LHCN-M2 (cell line): ENCODE measurements around the genes ARID5B, EGR2 and REEP3.

DNA sequence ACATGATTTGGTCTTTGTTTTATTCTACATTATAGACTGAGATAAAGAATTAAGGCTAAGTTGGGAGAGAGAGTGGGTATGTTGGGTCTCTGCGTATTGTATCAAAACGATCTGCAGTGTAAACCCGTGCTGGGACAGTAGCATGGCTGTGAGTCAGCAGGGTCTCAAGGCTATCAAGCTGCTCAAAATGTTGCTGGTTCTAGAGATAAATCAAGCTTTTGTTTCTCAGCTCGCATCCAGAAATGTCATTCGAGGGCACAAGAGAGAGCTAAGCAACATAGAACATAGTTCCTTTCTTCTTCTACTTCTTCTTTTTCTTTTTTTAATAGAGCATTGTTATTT, 34.4 kb upstream of the RHOBTB1 start:
- RAMPAGE, long total RNA: no peak

DNA sequence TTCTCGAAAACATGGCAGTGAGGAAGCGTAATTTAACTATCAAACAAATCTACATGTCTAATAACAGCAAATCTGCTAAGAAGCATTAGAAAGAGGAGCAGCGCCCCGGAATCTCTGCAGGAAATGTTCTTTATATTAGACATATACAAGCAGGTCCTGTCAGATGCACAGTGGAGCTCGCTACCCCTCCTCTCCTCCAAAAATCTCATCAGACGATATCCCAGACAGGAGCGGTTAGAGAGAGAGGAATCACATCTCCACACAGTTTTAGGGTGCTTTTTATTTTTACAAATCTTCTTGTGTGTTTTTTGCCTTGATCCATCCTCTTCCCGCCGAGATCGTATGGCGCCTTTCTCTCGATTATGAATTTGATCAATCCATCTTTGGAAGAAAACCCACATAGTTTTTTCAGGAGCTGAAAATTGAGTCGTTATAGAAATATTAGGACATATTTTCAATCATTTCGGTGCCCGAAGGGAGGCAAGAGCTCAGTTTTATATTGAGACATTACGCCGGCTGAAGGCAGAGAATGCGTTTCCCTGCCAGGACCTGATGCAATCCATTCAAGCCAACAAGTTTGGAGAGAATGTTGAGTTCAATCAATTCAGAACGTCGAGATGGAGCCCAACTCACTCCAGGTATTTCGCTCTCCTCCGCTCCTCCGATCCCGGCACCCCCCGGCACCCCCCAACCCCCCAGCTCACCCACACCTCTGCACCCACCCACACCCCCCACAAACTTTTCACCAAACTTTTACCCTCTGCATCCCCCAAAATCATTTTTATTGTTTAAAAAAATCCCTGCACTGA, at the start of gene ARID5B:
Gene ARID5B, plus strand, starts transcription at position 607 of the 809 bp plus-strand sequence.
- RAMPAGE, long total RNA: no peak

- RAMPAGE, long total RNA: no peak
These were observed 77.3 kb downstream of the ARID5B start for GRCh38 chr10:61978843-61979192.

- RAMPAGE, long total RNA: no peak
These were observed 98.6 kb downstream of the ARID5B start for GRCh38 chr10:61999889-62000747.

DNA sequence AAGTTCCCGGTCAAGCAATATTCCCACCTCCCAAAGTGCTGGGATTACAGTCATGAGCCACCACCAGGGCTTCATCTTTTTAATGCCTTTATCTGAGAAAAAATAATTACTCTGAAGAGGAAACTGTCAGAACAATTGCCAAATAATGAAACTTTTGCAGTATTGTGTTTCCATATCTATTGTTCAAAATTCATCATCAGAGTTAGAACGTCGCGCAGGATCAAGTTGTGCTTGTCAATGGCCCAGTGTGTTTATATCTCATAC, 143.0 kb downstream of the ARID5B start:
- RAMPAGE, long total RNA: no peak

DNA sequence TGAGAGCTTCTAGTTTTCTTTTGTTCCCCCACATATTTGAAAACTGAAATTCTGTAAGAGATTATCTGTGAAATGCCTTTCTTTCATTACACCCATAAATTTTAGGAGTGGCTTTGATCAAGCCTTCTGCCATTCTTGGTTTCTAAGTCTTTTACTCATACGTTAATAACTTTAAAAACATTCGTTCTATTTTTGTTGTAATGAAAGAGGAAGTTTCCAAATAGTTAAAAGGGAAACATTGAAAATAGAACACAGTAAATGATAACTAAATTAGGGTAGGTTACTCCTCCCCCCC, 143.6 kb downstream of the ARID5B start:
- RAMPAGE, long total RNA: no peak

DNA sequence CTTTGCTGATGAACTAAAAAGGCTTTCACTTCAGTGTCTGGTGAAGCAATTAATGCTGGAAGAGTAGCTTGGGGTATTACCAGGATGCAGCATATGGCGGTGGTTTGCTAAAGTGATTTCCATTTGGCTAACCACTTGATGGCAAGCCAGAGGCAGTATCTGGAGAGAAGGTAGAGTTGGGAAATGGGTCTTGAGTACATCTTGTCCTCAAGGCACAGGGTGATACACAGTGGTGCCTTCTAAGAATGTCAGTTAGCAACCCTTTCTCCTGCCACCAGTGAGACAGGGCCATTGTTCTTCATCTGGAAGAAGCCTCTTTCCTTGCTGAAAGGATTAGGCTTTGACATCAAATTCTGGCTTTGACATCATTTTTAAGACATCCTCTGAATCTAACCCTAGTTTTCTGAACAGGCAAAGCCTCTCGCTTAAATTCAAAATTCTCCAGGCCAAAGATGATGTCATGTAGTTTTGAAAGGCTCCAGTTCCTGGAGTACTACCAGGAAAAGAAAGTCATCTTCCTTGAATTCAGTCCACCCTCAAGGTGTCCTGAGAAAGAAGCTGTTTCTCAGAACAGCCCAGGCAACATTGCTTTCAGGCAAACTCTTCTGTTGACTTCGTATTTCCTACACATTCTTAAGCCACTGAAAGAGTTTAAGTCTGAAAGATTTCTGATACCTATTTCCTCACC, 162.4 kb downstream of the ARID5B start:
- RAMPAGE, long total RNA: no peak

GRCh38 chr10:62816240-62817081, at the start of gene EGR2:
TSS of gene EGR2 (minus strand) at chr10:62816366.
- RAMPAGE, long total RNA: no peak

DNA sequence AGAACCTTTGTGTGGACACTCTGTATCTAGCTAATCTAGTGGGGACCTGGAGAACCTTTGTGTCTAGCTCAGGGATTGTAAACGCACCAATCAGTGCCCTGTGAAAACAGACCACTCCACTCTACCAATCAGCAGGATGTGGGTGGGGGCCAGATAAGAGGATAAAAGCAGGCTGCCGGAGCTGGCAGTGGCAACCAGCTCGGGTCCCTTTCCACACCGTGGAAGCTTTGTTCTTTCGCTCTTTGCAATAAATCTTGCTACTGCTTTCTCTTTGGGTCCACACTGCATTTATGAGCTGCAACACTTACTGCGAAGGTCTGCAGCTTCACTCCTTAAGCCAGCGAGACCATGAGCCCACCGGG, 98.8 kb upstream of the NRBF2 start:
- RAMPAGE, long total RNA: no peak

GRCh38 chr10:63103921-63104494, 29.1 kb upstream of the NRBF2 start:
- RAMPAGE, long total RNA: no peak

DNA sequence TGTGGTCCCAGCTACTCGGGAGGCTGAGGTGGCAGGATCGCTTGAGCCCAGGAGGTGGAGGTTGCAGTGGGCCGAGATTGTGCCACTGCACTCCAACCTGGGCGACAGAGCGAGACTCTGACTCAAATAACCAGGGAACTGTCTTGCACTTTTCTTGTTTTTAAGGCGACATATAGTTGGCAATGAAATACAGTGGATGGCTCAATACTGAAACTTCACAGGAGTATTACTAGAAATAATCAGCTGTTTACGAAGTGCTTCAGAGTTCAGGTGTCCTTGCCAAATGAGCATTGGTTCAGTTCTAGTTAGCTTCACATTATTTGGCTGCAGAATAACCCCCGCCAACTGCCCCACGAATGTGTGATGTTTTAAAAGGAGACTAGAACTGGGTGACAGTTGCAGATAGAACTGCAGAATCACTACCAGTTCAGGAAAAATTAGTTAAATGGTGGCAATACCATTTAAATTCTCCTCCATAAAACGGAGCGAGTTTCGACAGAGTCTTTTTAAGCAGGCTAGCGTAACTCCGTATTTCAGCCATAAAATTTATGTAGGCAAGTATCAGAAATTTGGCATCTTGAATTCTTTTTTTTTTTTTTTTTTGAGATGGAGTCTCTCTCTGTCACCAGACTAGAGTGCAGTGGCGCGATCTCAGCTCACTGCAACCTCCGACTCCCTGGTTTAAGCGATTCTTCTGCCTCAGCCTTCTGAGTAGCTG, 2.1 kb downstream of the NRBF2 start:
- RAMPAGE, long total RNA: no peak

DNA sequence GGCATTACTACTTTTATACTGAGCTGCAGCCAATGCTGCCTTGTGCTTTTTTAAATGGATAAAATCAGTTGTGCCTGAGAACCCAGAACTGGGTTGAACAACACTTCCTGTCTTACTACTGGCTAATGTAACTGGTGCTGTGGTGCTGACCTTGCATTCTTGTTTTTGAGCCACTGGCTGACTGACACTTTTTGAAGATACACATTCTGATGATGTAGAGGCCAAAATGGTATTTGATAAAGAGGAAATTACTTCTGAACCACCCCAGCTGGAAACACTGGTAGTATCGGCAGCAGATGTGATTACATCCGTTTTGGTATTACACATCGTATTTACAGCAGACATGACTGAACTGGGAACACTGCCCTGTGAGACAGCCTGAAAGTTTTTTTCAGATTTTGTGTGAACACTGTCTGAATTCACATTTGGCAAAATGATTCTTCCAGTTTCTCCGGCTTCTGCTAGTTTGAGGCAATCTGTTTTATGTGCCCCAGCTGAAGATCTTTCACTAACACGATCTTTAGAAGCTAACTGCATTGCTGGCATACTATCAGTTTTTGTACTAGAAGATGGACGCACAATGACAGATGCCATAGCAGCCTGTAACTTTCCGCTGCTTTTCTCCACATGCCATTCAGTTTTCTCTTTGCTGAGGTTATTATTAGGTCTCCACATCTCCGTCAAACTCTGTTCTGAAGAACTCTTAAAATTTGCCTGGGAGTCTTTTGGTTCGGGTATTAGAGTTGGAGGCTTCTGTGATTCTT, 74.2 kb downstream of the NRBF2 start:
- RAMPAGE, long total RNA: no peak

DNA sequence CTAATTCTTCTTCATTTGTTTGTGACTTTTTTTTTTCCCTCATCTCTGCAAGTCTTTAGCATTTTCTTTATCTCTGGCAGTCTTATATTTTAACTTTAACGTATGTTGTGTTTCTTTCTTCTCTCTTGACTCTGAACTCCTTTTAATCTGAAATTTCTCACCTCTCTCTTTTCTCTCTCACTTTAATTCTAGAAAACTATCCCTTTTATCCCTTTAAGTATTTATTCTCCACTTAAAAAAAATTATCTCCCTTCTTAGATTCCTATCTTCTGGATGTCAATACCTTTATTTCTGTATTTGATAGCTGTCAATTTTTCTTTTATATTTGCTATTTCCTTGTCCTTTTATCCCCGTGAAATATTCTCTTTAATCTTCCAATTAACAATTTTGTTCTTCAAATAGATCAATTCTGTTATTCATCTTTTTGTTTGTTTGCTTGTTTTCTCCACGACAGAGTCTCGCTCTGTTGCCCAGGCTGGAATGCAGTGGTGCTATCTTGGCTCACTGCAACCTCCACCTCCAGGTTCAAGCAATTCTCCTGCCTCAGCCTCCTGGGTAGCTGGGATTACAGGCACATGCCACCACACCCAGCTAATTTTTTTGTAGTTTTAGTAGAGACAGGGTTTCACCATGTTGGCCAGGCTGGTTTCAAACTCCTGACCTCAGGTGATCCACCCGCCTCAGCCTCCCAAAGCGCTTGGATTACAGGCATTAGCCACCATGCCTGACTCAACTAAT, 146.3 kb downstream of the JMJD1C start:
- RAMPAGE, long total RNA: no peak

DNA sequence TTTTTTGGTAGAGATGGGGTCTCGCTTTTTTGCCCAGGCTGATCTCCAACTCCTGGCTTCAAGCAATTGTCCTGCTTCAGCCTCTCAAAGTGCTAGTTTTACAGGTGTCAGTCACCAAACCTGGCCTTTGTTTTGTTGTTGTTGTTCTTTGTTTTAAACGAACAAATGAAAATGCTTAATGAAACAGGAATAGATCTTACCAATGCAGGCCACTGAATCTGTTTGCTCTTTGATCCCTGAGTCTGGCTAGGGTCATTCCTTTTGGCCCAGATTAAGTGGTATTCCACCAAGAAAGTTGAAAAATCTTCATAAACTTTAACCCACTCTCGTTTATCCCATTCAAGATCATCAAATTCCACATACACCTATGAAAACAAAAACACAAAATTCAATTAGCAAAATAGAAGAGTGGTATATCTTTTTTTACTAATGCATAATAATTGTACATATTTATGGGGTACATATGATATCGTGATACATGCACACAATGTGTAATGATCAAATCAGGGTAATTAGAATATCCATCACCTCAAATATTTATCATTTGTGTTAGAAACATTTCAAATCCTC, 85.6 kb downstream of the JMJD1C start:
- RAMPAGE, long total RNA: no peak

DNA sequence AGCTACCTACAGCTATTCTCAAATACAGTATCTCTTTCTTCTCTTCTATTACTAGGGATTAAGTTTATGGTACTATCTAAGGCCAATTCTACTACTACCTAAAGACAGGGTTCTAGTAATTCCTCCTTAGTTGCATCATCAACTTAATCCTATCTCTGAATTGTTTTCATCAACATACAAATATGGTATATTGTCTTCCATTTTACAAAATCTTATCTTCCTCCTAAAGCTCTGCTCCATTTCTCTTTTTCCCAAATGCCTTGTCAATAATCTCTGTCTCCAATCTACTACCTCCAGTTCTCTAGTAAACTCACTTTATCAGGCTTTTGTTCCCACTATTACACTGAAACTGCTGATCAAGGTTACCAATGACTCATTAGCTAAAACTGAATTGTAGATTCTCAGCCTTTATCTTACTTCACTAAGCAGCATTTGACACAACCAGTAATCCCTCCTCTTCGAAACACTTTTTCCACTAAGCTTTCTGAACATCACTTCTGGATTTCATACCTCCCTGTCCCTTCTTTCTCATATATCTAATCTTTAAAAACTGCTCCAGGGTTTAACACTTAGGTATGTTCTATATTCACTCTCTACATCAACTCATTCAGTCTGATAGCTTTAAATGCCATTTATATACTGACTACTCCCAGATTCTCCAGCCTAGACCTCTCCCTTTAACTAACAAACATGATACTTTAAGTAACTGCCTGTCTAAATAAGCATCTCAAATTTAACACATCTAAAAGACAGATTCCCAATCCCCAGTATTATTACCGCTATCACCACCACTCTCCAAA, 28.2 kb downstream of the JMJD1C start:
- RAMPAGE, long total RNA: no peak

- RAMPAGE, long total RNA: no peak
These were observed 802 bp upstream of the JMJD1C start for GRCh38 chr10:63466541-63467017.

DNA sequence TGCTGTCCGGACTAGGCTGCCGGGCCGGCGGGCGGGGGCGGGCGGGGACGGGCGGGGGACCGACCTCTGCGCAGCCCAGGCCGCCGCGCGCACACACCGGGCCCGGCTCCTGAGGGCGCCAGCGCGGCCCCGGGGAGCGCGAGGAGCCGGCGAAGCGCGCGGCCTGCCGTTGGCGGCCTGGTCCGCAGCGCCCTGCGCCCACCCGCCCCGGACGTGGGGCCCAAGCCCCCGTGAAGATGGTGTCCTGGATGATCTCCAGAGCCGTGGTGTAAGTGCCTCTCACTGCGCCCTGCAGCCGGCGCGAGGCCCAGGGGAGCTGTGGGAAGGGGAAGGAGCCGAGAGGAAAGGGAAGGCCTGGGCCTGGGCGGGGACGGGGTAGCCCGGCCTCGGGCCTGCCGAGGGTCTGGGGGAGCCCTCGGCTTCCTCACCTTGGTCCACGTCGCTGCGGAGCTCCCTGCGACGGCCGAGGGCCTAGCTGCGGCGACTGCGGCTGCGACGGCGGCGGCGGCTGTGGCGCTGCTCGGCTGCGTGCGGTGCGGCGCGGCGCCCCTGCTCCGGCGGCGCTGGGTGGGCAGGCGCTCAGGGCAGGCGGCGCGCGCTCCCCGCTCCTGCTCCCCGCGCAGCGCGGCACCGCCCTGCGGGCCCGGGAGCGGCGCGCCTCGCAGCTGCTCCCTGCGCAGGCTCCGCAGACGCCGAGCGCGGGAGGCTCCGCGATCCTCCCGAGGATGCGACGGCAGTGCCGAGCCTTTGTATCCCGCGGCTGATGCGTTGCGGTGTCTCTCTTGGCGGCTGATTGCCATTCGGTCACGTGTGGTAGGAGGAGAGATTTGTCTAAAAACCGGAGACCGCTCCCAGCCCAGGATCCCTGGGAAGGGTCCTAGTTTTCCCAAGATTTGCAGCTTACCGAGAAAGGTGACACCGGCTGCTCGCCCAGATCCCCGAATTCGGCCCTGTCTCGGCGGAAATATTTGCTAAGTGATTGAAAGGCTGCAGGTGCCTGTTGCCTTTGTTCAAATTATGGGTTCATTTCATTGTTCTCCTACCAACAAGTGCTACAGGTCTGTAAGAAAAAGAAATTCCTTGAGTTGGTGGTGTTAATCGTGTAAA, at the start of gene REEP3:
Gene REEP3, plus strand, starts transcription at position 92 of the 1,107 bp plus-strand sequence.
- RAMPAGE, long total RNA: no peak

DNA sequence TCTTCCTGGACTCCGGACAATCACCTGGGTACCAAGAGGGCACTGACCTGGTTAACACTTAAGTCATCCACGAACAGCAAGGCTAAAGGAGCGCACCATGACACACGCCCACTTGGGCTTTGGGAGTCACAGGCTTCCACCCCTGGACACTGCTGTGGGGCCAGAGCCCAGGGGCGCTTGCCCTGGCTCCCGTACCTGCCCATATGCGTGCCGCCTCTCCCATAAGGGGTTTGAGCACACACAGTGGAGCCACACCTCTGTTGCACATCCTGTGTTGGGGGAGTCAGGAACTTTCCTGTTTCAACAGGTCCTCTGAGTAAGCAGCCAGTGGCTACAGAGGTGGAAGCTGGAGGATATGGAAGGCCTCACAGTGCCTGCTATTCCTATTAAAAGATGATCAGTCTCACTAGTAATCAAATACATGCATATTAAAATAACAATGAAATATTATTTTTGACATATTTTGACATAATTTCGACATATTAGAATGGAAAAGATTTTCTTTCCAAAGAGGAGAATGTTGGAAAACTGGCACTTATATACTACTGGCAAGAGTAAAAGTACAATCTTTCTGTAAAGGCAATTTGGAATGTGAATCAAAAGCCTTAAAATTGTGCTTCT, 152.1 kb downstream of the REEP3 start:
- RAMPAGE, long total RNA: no peak

DNA sequence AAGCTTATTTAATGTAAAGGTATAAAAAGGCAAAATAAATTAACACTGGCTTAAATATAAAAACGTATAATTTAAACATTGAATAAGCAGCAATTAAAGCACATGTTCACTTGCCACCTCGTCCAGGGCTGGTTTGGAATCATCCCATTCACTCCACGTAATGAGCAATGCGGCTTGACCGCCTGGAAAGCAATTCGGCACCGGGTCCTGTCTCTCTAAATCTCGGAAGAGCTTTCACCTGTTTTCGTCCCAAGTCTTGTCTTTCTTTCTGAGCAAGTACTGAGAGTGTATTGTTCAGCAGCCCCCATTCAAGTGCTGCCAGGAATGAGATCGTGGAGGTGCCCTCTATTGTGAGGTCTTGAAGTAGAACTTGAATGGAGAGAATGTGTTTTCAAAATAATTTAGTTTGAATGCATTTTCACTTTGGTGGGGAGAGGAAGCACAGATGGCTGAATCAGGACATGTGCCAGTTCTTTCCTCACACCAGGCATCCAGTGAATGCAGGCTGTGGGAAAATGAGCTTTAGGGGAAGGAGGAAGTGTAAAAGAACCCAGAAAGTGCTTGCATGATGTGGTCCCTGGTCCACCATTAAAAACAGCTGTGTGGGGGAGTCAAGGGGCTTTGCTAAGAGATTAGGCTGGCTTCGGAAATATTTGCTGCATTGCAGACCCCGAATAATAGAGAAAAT, 515.3 kb downstream of the REEP3 start:
- RAMPAGE, long total RNA: no peak

DNA sequence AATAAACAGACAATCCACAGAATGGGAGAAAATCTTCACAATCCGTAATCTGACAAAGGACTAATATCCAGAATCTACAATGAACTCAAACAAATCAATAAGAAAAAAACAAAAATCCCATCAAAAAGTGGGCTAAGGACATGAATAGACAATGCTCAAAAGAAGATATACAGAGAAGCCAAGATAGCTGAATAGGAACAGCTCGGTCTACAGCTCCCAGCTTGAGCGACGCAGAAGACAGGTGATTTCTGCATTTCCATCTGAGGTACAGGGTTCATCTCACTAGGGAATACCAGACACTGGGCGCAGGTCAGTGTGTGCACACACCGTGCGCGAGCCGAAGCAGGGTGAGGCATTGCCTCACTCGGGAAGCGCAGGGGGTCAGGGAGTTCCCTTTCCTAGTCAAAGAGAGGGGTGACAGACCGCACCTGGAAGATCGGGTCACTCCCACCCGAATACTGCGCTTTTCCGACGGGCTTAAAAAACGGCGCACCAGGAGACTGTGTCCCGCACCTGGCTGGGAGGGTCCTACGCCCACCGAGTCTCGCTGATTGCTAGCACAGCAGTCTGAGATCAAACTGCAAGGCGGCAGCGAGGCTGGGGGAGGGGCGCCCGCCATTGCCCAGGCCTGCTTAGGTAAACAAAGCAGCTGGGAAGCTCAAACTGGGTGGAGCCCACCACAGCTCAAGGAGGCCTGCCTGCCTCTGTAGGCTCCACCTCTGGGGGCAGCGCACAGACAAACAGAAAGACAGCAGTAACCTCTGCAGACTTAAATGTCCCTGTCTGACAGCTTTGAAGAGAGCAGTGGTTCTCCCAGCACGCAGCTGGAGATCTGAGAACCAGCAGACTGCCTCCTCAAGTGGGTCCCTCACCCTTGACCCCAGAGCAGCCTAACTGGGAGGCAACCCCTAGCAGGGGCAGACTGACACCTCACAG, 304.9 kb downstream of the LRRTM3 start:
- RAMPAGE, long total RNA: no peak